Gastrocnemius medialis (tissue), 3 donors: Measurements from ENCODE around the gene NEK1.

DNA sequence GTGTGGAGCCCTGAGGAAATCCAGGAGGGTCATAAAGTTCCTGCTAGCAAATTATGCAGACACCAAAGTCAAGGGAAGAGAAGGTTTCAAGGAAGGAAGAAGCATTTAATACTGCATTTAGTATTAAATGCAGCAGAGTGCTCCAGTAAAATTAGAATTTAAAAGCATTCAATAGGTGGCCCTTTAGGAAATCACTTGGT lies 13.9 kb upstream of the CPE start:
- PRO-cap = no peak
- RAMPAGE, long total RNA, 3 experiments = no peak in any of the 3 experiments

DNA sequence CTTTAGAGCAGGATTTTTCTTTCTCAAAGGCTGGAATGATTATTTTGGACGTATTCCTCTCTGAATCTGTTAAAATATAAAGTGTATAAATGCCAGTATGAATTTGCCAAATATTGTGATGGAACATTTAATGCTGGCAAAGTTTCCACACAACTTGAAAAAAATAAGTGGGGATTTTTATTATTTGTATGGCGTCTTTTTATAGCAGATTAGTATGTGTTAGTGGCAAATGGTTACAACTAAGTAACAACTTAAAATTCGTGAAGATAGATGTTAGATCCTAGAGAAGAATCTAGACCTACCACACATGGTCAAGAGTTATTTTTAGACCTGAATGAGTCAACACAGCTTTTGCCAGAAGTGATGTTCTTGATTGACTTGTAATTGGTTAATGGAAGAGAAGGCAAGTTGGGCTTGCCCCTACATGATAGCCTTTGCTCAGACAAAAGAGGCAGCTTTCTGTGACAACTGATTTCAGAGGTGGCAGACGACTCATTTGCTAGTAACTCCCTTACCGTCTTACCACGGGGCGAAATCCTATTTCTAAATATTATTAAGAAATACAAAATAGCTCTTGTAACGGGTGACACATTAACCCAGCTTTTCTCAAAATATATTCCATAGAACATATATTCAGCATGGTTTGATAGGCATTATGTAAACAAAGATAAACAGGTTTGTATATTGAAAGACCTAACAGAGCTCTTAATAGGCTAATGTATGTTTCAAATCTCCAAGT lies 4.9 kb downstream of the CPE start:
- PRO-cap = no peak
- RAMPAGE, long total RNA, 3 experiments = no peak in any of the 3 experiments

- PRO-cap = no peak
- RAMPAGE, long total RNA, 3 experiments = no peak in any of the 3 experiments
Measured at GRCh38 chr4:165757450-165757752, 115.6 kb upstream of the TLL1 start.

- PRO-cap = no peak
- RAMPAGE, long total RNA, 3 experiments = no peak in any of the 3 experiments
Measured at GRCh38 chr4:165874602-165875236, 1.7 kb downstream of the TLL1 start.

- PRO-cap = no peak
- RAMPAGE, long total RNA, 3 experiments = no peak in any of the 3 experiments
Measured at GRCh38 chr4:168257904-168258194, 60.7 kb downstream of the DDX60 start.

GRCh38 chr4:168451327-168452260 lies 28.7 kb downstream of the DDX60L start:
- PRO-cap = no peak
- RAMPAGE, long total RNA, 3 experiments = no peak in any of the 3 experiments

DNA sequence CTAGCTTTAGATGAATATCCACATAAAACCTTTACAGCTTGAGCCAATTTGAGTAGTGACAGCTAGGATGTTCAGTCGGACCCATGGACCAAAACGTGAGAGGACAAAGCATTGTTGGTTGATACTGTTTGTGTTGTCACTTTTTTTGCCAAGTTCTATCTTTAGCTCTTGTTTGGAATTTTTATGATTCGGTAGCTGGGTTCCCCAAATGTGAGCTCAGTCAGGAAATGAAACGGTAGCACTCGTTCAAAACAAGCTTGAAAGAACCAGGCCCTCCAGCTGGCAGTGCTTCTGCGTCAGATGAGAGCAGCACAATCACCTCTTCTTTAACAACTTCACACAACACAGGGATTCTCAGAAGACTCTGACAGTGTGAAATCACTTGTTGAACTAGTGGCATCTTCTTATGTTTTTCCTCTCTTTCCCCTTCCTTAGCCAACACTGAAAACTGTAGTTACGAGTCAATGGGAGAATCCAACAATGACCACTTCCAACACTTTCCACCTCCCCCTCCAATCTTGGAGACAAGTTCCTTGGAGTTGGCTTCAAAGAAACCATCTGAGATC lies 214.4 kb downstream of the PALLD start:
- PRO-cap = no peak
- RAMPAGE, long total RNA, 3 experiments = no peak in any of the 3 experiments

DNA sequence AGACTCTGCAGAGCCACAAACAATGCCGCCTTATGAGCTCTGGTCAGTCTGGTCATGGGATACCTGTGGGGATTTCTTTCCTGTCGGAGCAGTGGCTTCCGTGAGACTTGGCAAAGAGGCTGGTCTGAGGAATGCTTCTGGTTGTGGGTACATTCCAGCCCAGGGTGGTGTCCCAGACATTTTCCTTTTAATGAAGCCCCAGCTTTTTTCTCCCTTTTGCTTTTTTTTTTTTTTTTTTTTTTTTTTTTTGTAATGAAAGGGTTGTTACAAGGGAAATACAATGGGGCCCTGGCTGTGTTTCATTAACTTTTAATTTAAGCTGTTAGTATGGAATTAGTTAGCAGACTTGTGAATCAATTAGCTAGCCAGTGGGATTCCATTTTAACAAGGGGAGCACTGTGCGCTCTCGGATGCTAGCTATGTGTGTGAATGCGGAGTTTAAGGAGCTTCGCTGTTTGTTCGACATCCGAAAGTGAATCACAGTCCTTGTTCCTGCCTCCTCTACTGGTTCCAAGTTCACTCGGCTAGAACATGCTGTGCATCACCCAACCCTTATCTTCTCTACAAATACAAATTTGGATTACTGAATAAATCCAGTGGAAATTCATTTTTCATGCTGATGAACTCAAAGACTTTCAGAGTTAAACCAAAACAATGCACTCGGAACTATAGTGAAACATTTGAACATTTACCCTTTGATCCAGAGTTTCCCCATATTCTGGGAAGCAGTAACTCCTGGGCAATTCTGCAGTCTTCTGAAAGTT lies 225.0 kb downstream of the CBR4 start:
- PRO-cap = no peak
- RAMPAGE, long total RNA, 3 experiments = no peak in any of the 3 experiments

GRCh38 chr4:168831561-168832657 lies 178.1 kb downstream of the CBR4 start:
- PRO-cap = bidirectional peak, plus-strand start at chr4:168832097, minus-strand start at chr4:168831998
- RAMPAGE, long total RNA, 3 experiments = start-site peak on the plus strand in 3 of 3 experiments, at chr4:168832034-168832099 at its widest, 226 to 746 reads per replicate

DNA sequence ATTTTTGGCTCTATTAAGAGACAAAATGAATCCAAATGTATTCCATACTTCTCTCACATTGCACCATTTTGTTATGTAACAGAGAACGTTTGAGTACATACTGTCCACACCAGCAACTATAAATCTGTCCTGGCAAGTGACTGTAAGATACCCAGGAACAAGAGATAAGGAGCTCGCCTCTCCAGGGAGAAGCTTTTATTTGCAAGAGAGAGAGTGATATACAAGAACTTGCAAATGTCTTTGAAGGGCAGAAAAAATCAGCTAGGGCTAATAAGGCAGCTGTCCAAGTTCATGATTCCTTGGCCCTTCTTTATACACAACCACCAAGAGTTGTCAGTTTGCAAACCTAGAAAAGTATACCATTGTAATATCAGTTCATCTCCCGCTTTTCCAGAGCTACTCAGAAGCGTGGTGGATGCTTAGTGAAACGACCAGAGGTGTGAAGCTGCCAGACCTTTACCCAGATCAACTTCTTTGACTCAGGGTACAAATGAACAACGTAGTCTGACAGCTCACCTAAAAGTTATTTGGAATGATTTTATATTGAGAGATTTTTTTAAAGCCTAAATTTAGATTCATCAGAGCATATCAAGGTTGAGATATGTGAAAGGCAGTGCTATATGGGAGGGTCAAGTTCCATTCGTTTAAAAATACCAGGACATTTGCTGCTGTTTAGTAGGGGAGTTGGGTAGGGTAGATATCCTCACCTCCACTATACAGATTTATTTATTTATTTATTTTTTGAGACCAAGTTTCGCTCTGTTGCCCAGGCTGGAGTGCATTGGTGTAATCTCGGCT lies 169.7 kb downstream of the CBR4 start:
- PRO-cap = no peak
- RAMPAGE, long total RNA, 3 experiments = no peak in any of the 3 experiments

GRCh38 chr4:168894520-168894862 lies 115.6 kb downstream of the CBR4 start:
- PRO-cap = no peak
- RAMPAGE, long total RNA, 3 experiments = no peak in any of the 3 experiments

DNA sequence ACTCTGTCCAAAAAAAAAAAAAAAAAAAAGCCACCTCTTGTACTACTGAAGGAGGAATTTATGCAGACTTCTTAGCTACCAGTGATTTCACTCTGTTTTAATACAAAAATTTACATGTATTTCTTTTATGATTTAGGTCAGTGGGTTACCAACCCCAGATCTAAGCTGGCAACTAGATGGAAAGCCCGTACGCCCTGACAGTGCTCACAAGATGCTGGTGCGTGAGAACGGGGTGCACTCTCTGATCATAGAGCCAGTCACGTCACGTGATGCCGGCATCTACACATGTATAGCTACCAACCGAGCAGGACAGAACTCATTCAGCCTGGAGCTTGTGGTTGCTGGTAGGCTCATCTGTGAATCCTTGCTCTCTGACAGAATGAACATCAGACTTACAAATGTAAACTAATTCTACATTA lies 88.6 kb downstream of the CBR4 start:
- PRO-cap = no peak
- RAMPAGE, long total RNA, 3 experiments = no peak in any of the 3 experiments

DNA sequence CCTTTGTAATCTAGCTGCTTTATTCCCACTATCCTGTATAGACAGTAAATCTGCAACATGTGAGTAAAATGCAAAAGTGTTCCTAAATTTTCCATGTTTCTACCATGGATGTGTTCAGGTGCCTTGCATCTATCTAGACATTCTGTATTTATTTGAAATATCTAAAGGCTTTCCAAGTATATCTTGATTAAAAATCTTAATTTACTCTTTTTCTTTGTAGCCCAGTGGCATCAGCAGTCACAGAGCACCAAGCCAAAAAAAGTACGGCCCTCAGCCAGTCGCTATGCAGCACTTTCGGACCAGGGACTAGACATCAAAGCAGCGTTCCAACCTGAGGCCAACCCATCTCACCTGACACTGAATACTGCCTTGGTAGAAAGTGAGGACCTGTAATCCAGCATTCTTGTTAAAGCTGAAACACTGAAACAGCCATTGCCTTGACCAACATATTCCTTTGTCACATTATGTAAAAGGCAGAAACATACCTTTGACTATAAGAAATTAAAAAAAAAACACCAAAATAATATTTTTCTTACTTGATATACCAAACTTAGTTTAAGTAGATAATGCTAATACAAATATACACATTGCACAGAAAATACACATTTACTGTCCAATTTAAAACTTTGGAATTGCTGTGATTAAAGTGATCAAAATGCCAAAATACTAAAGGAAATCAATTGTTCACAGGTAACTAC lies 83.9 kb downstream of the CBR4 start:
- PRO-cap = no peak
- RAMPAGE, long total RNA, 3 experiments = no peak in any of the 3 experiments

GRCh38 chr4:169005463-169005936 lies 4.6 kb downstream of the CBR4 start:
- PRO-cap = no peak
- RAMPAGE, long total RNA, 3 experiments = no peak in any of the 3 experiments

- PRO-cap = no peak
- RAMPAGE, long total RNA, 3 experiments = no peak in any of the 3 experiments
Measured at GRCh38 chr4:169135909-169136590, 126.0 kb upstream of the CBR4 start.

DNA sequence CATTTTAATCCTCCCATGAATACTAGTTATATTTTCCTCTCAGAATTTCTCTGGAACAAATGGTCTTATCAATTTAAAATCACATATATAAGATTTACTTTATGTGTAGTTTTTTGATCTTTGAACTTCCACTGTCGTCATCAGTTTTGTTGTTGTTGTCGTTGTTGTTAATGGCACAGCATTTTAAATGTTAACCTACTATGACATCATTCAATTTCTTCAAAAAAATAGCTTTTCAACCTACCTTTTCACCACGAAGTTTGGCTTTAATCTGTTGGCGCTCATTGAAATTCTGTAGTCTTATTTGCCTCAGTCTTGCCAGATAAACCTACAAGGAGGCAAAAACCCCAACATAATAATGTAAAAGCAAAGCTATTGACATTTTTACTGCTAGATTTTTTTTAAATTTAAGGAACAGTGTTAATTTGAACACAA lies 104.4 kb downstream of the NEK1 start:
- PRO-cap = no peak
- RAMPAGE, long total RNA, 3 experiments = no peak in any of the 3 experiments

GRCh38 chr4:169555703-169556214 lies 56.6 kb downstream of the NEK1 start:
- PRO-cap = no peak
- RAMPAGE, long total RNA, 3 experiments = start-site peak on the minus strand in 1 of 3 experiments, at chr4:169555741-169556032 at its widest, 8 reads per replicate

GRCh38 chr4:169561266-169562445 lies 50.7 kb downstream of the NEK1 start:
- PRO-cap = no peak
- RAMPAGE, long total RNA, 3 experiments = no peak in any of the 3 experiments

- PRO-cap = bidirectional peak, plus-strand start at chr4:169612261, minus-strand start at chr4:169612207; bidirectional peak, plus-strand start at chr4:169612654, minus-strand start at chr4:169612626
- RAMPAGE, long total RNA, 3 experiments = start-site peak on the minus strand in 3 of 3 experiments, at chr4:169612274-169612639 at its widest, 7 to 54 reads per replicate
Measured at GRCh38 chr4:169611656-169613002, at the start of gene NEK1. Gene NEK1 (minus strand): TSS chr4:169612583.

DNA sequence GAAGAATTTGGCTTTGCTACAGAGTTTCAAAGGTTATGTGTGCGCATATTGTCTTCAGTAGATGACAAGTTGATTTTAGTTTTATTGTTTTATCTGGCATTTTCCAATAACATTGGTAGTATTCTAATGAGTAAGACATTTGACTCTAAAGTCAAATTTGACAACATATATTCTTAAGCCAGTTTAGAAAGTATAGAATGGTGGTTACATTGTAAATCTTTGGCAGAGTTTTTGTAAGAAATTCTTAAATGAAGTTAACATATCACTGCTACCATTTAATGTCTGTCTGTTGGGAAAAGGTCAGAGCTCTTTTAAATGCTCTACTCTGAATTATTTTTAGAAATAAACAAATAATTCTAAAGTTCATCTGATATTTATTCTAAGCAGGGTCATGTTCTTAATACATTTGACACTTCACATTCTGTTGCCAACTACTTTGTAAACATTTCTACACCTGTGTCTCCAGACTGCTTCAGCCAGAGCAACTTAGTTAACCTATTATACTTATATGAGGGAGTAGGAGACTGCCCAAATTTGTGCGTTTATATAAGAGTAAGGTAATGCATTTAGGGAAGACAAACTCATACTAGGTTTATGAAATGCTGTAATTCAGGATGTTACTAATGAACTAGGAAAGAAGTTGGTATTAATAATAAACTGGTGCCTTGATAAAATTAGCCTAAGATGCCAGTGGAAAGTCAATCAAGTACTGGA lies 30.1 kb downstream of the CLCN3 start:
- PRO-cap = no peak
- RAMPAGE, long total RNA, 3 experiments = no peak in any of the 3 experiments